ENCODE measurements around the gene SLC16A14.

DNA sequence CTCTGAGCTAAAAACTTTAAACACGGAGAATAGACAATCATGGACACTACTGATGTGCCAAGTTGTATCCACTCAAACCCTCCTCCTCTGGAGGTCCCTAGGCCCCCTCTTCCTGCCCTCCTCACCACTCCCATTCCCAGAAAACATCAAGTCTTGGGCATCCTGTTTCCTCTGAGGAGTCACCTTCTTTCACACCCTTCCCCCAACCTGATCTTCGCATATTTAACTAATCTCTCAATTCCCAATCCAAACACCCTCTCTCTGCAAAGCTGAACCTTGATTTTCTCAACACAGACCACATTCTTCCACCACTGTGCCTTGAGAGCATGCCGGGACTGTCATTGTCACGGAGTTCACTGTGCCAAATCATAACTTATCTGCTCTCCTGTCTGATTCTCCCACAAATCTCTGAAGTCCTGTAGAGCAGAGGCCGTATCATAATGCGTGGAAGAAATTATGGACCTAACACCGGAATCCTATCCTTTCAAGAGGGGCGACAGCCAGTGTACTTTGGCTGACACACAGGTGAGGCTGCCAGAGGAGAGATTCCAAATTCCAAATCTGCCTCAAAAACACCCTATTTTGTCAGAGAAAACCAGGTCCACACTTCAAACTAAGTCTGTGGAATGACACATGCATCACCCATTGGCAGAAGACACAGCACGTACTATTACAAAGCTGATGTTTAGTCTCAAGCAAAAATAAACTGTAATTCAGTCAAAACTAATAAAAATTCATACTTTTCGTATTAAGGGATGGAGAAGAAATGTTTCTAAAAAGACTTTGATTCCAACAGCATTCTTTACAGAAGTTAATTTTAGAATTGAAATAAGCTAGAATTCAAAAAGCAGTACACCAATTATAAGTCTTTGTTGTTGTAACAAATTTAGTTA, 139.1 kb upstream of the PID1 start:
- PRO-cap = no peak

GRCh38 chr2:229444146-229444642, 173.1 kb upstream of the PID1 start:
- PRO-cap = no peak

GRCh38 chr2:229820703-229821276, 101.0 kb downstream of the TRIP12 start:
- PRO-cap = no peak

DNA sequence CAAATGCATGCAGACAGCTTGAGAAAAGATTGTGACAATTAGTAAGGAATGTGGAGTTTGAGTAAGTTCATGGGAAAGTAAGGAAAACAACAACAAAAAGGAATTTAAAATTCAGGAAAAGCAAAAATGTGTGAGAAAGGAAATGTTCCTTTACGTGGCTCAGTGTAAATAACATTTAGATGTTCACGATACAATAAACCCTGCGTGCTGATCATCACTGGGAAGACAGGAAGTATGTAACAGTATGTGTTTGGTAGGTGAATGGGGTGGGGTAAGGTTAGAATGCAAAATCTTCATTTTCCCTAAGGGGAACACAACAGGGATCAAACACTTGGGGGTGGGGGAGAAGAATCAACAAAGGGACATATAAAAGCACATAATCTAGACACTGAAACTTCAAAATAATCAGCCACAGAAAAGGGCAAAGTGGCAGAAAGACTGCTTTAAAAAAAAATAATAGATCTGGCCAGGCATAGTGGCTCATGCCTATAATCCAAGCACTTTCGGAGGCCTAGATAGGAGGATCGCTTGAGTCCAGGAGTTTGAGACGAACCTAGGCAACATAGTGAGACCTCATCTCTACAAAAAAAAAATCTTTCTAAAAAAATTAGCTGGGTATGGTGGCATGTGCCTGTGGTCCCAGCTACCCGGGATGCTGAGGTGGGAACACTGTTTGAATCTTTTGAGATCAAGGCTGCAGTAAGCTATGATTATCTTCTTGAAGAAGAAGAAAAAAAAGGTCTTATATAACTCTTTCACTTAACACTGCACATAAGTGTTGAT, 72.5 kb downstream of the TRIP12 start:
- PRO-cap = no peak

GRCh38 chr2:229921022-229921553, 721 bp downstream of the TRIP12 start:
- PRO-cap = bidirectional peak, plus-strand start at chr2:229921457, minus-strand start at chr2:229921325

GRCh38 chr2:230068425-230069210, at the start of gene SLC16A14:
Gene SLC16A14 (minus strand): TSS chr2:230068924.
- PRO-cap = unidirectional peak, minus-strand start at chr2:230068924

DNA sequence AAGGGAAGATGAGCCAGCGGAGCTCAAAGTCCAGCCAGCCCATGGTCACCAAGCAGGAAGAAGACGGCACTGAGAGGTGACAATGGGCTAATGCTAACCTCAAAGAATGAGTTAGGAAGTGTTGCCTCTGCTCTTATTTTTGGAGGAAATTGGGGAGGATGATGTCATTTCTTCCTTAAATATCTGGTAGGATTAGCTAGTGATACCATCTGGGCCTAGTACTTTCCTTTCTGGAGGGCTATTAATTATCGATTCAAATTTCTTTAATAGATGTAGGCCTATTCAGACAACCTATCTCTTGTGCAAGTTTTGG, 1.8 kb downstream of the SP140 start:
- PRO-cap = no peak

- PRO-cap = no peak
Observed at GRCh38 chr2:230449950-230450340, 33.9 kb downstream of the SP100 start.

- PRO-cap = no peak
Observed at GRCh38 chr2:230575702-230576034, 137.0 kb upstream of the CAB39 start.

DNA sequence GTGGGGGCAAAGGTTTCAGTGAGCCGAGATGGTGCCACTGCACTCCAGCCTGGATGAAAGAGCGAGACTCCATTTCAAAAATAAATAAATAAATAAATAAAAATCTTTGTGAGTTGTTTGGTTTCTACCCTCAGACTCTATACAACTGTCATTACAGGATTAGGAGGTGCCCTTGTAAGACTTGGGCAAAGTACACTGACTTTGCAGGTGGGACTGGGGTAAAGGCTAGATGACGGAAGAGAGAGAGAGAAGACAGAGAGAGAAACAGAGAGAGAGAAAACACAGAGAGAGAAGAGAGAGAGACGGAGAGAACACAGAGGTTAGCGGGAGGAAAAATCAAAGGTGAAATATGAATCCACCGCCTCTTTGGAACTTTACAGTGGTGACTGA, 25.3 kb upstream of the CAB39 start:
- PRO-cap = no peak

DNA sequence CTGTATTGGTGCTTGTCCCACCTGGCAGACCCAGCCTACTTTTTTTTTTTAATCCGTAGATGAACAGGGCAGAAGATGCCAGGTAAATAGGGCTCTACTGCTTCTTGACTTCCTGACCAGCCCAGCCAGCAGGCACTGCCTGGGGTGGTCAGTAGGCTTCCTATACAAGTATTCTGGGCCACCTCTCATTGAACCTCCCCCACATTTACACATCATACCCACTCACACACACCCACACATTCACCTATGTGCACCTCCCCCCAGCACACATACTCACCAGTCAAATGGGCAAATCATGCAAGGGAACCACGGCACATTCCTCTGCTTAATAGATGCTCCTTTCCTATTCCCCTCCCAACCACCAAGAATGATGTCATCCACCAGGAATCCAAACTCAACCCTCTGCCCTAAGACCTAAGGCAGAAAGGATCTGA, 21.8 kb upstream of the CAB39 start:
- PRO-cap = no peak

- PRO-cap = no peak
Observed at GRCh38 chr2:230861612-230861961, 3.2 kb upstream of the ITM2C start.

DNA sequence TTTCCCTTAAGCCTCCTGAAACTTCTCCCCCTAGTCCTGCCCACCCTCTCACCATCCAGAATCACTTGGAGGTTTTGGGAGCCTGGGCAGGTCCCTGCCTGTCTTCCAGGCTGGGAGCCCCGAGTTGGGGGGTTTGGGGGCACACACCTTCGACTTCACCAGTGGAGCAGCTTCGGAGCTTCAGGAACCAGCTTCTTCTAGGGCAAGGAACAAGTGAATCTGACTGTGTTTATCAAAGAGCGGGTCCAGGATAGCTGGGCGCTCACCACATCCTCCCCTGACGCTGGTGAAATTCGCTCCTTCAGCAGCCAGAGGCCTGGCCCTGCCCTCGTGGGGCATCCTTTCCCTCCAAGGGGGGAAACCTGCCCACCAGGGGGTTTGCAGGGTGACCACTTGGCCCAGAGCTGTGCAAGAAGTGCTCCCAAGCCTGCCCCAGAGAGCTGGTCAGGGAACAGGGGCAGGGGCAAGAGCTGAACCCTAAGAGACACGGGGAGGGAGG, 2.5 kb upstream of the GPR55 start:
- PRO-cap = no peak

DNA sequence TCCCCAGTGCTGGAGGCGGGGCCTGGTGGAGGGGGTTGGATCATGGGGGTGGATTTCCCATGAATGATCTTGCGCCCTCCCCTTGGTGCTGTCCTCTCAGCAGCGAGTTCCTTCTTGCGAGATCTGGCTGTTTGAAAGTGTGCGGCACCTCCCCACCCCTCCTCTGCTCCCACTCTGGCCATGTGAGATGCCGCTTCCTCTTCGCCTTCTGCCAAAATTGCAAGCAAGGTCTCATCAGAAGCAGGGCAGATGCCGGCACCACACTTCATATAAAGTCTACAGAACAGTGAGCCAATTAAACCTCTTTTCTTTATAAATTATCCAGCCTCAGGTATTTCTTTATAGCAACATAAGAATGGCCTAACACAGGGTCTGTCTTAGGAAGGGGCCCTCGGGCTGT, 18.6 kb upstream of the GPR55 start:
- PRO-cap = no peak

DNA sequence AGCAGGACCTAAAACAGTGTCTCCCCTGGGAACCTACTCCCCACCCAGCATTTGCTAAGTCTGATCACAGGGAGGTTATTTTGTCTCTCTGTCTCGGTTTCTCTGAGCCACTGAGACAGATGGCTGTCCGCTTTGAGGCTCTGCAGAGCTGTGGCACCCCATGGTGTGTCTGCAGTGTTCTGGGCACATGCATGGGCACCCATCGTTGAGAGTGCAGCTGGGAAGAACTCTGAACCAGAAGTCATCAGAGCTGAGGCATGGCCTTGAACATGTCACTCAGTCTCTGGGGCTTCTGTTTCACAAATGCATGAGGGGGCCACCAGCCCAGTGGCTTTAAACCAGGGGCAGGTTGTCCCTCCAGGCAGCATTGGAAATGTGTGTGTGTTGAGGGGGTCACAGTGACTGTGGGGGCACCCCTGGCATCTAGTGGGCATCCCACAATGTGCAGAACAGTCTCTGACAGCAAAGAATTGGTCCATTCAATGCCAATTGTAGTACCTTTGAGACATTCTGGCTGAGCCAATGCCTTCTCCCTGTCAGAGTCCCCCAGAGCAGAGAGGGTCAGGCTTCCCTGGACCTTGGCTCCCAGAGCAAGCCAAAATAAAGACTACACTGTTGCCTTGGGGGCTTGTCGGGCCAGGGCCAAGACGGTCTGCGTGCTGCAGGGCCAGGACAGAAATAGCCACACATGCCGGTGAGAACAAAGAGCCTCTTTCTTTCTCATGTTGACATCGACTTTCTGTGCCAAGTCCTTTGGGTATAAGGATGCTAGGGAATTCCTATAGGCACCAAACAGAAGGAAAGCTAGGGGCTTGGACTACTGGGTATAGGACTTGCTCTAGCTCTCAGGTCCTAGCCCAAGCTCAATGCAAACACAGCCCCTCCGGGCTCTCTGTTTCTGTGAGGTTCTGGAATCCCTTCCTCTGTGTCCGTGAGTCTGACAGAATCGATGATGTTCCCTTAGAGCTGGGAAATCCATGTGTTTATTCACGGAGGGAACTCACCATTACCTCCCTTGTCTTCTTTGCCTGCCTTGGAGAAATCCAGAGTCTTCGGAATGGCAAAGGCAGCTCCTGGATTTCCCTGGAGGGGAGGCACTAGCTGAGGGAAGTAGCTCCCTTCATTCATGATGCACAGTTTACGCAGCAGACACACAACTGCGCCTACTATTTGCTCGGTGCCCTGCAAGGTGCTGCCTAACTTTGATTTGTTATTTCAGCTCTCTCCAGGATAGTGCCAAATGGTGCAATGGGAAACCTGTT, 9.1 kb upstream of the PSMD1 start:
- PRO-cap = no peak

GRCh38 chr2:231387909-231389059, 7.2 kb upstream of the B3GNT7 start:
- PRO-cap = no peak

GRCh38 chr2:231399404-231399832, 3.9 kb downstream of the B3GNT7 start:
- PRO-cap = no peak

DNA sequence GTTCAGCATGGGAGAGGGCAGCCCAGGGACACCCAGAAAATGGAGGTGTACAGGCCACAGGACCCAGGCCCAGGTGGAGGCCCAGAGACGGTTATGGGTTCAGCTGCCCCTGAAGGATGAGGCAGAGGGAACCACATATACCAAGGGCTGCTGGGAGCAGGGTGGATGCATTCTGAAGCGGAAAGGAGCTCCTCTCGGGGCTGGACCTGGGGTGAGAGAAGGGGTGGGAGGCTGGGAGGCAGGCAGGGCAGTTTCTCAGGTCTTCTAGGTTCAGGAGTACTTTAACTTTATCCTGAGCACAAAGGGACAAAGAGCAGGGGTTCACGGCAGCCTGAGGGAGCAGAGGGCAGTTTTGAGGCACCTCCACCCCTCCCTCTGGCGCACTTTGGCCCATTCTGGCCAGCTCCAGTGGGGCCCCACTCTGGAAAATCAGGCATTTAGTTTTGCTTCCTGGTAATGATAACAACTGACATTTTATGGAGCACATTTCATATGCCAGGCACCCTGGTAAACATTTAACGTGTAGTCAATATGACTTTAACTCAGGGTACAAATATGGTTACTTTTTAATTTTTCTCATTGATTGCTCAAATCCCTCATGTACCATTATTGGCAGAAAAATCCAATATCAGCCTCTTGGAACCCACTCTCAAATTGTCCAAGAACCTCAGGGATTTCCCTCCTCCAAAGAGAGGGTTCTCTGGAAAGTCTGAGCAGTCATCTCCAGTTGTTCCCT, 14.3 kb downstream of the B3GNT7 start:
- PRO-cap = no peak

DNA sequence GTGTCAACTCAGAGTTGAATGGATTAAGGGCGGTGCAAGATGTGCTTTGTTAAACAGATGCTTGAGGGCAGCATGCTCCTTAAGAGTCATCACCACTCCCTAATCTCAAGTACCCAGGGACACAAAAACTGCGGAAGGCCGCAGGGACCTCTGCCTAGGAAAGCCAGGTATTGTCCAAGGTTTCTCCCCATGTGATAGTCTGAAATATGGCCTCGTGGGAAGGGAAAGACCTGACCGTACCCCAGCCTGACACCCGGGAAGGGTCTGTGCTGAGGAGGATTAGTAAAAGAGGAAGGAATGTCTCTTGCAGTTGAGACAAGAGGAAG, 15.8 kb upstream of the TEX44 start:
- PRO-cap = no peak

GRCh38 chr2:231601433-231602089, 8.9 kb downstream of the TEX44 start:
- PRO-cap = no peak